Cardiac atrium fibroblast (primary cell): Measurements from ENCODE around the gene CFAP58.

GRCh38 chr10:103677822-103678621 is 177.4 kb downstream of the SH3PXD2A start:
- RAMPAGE, long total RNA = no peak

DNA sequence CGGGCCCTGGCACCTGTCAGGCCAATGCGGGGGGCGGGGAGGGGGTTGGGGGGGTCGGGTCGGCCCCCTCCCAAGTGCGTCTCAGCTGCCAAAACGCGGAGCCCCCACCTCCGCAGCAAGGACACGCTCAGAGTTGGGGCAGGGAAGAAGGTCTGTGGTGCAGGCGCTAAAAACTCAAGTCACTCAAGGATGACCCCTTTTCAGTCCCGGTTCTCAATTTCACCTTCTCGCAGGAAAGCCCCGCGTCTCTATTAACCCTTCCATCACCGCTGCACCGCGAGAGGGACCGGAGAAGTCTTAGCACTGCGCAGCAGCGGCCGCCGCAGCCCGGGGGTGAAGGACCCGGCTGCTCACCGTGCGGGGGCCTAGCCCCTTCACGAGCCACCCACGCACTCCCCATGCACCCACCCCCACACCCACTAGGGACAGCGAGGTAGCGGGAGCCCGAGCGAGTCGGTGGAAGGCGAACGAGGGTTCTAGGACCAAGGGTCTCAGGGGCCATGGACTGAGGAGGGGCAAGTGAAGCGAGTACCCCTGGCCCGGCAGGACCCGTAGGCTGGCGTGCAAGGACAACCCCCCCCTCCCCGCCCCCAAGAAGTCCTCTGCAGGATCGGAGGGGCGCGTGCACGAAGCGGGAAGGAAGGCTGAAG is 162.9 kb downstream of the SH3PXD2A start:
- RAMPAGE, long total RNA = no peak

DNA sequence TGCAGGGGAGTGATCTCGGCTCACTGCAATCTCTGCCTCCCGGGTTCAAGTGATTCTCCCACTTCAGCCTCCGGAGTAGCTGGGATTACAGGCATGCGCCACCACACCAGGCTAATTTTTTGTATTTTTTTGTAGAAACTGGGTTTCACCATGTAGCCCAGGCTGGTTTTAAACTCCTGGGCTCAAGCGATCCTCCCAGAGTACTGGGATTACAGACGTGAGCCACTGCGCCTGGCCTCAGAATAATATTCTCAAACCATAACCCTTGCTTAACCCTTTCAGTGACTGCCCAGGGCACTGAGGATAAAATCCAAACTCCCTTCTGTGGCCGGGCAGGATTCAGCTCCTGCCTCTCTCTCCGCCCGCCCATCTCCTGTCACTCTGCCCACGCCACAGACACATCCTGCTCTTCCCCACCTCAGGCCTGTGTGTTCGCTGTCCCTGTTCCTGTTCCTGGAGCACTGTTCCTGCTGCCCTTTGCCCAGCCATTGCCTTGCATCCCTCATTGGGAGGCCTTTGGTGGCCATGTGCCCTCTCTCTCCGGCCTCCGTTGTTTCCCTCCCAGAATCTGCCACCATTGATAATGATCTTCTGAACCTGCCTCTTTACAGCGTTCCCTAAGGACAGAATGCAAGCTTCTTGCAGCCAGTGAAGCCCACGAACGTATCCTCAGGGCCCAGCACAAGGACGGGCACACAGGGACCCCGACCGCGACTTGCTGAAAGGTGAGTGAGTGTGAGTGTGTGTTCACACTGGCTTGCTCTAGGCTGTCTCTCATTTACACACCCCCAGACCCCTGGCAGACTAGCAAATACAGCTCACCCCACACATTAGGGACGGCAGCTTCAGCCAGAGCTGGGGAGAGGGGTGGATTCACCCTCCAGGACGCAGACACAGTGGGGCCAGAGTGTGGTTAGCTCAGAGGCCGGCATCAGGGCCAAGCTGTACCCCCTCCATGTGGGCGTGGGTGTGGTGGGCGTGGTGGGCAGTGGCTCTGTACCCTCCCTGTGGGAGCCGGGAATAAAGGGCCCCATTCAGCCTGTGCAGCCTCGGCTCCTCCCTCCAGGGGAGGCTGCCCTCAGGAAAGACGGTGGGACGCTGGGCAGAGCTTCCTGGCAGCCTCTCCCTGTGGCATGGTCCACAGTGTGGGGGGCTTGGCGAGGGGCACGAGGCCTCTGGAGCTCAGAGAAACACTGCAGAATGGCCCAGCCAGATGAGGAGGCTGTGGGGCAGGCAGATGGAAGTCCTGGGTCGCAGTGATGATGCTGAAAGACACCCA is 108.6 kb downstream of the SH3PXD2A start:
- RAMPAGE, long total RNA = no peak

DNA sequence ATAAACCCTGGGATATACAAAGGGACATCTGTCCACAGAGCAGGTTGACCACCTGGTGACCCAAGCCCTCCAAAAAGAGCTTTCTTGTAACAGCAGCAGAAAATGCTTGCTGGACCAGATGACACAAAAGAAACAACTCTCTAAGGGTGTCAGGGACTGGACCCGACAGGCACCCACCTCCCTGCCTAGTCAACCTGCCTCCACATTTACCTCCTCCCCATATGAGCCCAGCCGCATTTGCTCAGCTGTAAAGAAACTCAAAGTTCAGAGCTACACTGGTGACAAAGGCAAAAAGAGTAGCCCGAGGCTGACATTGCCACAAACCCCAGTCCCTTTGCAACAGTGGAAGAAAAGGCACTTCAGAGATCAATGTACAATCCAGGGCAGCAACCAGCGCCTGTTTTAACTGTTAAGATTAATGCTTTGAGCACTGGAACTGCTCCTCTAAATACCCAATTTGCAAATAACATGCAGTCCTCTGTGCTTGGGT is 1.5 kb downstream of the SH3PXD2A start:
- RAMPAGE, long total RNA = no peak

DNA sequence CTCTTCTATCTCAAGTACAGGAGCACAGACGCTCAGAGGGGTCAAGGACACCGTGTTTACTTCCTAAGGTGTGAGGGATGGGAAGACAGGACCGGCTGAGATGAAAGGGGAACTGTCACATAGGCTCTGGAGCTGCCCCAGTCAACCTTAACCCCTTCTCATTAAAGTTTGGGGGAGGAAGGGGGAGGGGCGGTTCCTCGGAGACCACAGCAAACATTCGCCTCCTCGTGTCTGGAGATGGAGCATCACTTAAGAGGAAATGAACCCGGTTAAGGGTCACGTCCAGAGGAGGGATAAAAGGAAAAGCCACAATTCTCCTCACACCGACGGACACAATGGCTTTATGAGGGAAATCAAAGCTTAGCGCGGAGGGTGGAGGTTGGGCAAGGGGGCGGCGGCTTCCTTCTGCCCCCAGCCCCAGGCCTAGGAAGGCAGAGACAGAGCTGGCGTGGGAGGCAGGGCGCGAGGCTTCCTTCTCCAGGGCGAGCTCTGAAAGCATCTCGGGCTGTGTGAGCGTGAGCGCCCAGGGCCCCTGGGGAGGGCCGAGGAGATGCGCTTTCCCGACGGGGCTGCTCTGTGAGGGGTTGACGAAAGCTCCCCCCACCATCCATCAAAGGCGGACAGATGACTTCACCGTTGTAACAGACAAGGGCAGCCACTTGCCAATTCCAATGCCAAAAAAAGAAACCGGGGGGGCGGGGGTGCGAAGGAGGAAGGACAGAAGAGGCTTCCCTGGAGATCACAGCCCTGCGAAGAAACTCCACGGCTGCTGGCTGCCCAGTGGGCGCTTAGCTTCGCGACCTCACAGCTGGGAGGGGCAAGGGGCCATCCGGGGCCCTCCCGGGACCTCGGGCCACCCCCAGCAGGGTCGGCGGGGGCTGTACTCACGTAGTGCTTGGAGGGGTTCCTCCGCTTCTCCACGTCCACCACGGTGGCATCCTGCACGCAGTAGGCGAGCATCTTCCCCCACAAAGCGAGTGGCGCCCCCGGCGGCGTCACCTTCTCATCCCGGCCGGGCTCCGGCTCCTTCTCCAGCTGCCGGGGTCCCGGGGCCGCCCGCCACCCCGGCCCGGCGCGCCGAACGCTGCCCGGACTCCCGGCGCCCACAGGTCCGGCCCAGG is 709 bp downstream of the SH3PXD2A start:
- RAMPAGE, long total RNA = no peak

GRCh38 chr10:103918369-103918915 is 458 bp upstream of the STN1 start:
- RAMPAGE, long total RNA = no peak

GRCh38 chr10:104027850-104028522 is 57.7 kb downstream of the COL17A1 start:
- RAMPAGE, long total RNA = no peak

GRCh38 chr10:104052158-104053071 is 33.3 kb downstream of the COL17A1 start:
- RAMPAGE, long total RNA = no peak

DNA sequence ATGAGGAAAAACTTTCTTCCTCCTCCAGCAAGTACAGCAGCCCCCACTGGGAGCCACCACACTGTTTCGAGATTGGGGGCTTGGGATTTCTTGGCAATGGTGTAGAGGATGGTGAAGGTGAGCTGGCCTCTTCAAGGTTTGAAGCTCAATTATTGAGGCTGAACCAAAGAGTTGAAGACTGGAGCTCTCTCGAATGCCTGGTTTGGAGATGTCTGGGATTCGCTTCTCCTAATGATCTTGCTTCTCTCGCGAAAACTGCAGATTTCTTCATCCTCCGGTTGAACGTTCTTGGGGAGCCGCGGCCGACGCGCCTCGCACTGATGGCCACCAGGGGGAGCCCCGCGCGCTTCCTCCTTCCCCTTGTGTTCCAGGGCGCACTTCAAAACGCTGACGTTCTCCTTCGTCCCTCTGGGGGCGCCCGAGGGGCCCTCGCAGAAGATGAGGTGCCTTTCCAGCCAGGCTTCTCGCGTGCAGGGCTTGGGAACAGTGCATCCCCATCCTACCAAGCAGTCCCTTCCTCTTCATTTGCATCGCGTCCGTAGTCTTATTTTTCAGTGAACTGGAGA is 22.3 kb downstream of the GSTO2 start:
- RAMPAGE, long total RNA = no peak

DNA sequence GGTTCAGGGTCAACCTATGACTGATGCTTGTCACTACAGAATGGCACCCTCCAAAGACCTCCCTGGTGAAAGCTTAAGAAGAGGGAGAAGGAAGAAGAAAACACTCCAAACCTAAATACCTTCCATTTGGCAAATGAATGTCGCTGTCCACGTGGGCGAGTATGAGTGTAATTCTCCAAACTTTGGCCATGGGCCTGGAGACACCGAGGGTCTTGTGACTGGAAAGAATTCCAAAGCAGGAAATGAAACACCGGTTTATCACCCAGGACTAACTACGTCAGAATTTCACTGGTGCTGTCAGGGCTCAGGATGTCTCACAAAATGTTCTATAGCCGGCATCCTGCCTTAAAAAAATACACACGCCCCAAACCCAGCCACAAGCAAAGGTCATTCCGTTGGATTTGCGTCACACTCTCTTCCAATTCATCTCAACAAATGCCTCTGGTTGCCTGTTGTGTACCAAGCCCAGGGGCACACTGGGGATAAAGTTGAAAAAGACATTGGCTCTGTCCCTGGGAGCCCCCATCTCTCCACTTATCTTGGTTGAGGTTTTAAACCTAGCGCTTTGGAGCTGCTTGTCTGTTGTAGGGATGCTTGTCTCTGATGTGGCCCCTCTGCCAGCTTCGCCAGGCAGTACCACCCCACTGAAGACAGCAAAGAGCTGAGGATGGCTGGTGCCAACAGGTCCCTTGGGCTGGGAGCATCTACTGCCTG is 31.1 kb downstream of the GSTO2 start:
- RAMPAGE, long total RNA = no peak

GRCh38 chr10:104327114-104327863 is 11.0 kb downstream of the ITPRIP start:
- RAMPAGE, long total RNA = no peak

DNA sequence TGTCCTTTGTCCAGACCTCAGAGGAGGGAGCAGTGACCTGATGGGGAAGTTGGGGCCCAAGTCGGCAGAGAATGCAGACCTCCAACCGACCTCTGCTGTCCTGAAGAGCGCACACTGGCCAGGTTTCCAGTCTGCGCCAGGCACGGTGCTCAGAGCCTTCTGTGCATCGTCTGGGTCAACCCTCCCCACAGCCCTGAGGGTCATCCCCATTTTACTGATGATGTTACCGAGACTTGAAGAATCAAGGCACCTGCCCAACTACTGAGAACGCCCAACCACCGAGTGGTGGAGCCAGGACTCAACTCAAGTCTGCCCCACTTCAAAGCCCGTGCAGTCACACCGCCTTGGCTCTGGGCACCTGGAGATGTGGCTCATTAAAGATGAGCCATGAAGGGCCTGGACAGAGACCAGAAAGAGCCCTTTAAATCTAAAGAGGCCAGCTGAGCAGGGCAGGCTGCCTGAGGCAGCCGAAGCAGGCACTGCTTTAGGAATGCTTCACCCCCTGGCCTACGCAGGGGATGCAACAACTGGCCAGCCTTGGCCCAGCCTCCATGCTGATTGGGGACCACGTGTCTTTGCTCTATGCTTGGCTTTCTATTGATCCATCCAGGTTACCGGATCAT is 4.4 kb downstream of the ITPRIP start:
- RAMPAGE, long total RNA = no peak

DNA sequence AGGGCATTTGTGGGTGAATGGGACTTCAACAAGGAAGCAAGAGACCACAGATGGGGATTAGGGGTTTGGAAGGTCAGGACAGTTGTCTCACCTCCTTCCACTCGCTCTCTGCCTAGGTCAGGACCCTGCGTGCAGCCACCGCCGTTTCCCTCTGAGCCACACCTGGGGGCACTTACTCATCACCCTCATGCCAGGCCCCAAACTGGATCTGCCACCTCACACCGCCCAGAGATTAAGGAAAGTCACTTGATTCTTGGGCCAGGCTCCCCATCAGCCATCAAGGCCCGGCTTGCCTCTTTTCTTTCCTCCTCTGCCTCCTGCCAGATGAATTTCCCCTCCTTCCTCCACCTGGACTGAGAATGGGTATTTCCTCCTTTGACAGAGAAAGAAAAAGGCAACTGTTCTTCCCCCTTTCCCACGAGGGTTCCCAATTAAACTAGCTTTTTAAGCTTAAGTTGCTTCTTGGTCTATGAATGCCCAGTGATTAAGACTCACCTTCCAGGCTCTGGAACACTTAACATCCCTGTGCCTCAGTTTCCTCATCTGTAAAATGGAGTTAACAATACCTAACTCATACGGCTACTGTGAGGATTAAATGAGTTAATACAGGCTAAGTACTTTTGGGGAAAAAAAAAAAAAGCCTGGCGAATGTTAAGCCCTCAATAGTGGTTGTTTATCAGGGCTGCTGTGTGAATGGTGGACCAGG is 2.8 kb downstream of the ITPRIP start:
- RAMPAGE, long total RNA = no peak

- RAMPAGE, long total RNA = no peak
Measured at GRCh38 chr10:104351768-104352210, 1.8 kb upstream of the CFAP58 start.

DNA sequence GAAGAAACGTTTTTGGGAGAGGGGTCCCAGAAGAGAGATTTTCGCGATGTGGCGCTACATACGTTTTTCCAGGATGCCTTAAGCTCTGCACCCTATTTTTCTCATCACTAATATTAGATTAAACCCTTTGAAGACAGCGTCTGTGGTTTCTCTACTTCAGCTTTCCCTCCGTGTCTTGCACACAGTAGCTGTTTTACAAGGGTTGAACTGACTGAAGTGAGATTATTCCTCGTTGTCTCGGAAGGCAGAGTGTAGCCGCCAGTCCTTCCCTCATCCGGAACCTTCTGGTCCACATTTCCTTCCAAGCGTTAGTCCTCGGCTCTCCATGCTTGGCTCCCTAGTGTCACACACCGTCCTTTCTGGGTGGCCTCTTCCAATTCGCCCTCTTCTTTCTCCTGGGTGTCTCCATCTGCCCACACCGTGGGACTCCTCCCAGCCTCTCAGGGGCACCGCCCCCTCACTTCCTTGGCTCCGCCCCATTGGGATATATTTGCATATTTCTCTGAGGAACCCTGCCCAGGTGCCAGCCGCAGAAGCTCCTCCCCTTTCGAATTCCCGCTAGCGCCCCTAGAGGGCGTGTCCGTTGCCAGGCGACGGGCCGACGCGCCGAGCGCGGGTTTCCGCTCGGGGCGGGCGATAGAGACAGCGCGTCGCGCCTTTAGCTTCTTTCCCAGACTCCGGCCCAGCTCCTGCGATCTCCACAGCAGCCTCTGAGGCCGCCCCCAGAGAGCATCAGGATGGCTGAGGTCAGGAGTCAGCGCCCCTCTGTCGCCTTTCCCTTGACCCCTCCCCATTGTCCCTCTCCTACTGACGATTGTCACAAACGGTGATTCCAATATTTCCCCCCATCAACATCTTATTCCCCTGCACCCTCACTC is at the start of gene CFAP58:
TSS of gene CFAP58 (plus strand) at position 673 of the 878 bp plus-strand sequence.
- RAMPAGE, long total RNA = no peak

- RAMPAGE, long total RNA = no peak
Measured at GRCh38 chr10:104640206-104641029, 672 bp upstream of the SORCS3 start.

GRCh38 chr10:105154966-105155279 is 513.8 kb downstream of the SORCS3 start:
- RAMPAGE, long total RNA = no peak

DNA sequence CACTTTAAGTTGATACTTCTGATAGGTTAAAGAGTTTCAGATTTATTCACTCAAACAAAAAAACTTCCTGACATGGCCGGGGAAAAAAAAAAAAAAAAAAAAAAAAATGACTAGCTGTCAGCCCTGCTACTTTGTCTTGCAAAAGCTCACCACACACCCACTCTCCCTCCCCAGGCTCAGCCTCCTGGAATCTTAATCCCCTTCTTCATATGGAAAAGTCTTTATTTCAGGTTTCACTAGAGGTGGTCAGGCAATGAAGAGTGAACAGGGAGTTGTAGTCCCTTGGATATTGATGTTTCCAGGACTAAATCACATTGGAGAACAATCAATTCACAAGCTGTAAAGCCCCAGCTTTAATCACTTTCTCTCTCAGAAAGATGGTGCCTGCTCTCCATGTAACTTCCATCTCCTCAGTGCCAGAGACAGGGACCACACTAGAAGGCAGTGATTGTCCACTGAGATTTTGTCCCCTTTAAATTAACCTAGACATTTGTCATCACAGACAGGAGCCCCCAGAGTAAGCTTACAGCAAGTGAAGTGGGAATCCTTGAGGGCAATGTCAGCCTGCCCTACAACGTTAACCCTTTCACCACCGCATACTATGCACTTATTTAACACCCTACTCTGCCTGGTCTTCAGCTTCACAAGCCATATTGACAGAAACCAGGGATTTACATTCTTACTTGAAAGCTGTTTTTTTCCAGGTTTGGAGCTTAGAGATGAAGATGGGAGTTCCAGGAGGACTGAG is 749.2 kb upstream of the SORCS1 start:
- RAMPAGE, long total RNA = no peak

- RAMPAGE, long total RNA = no peak
Measured at GRCh38 chr10:109895410-109896109, 27.8 kb downstream of the XPNPEP1 start.

DNA sequence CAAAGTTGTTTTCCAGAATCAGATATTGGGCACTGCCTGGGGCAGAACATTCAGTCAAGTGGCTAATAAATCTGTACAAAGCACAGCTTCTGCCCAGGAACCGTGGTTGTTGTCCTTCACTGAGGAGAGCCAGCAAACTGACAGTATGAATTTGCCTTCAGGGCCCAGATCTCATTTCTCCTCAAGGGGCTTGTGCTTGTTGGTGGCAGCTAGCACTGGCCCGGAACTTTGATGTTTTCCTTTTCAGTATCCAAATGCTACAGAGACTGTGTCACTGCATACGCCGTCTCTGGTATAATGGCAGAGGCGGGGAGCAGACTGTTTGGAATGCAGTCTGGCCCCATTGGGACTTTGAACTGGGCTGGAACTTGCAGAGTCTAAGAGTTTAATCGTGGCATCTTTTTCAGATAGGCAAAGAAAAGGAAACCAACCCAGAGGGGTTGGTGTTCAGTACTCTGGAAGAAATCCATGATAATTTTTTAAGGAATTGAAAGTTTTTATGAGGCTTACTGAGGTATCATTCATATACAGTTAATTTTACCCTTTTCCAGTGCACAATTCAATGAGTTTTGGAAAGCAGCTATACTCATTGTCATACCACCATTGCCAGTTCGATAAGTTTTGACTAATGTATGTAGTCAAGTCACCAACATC is 30.3 kb upstream of the ADD3 start:
- RAMPAGE, long total RNA = no peak